SJCRH30 (cell line): ENCODE results near the genes GAS1, ENSG00000283205 and CDK20.

GRCh38 chr9:84858269-84858704 is 188.8 kb downstream of the NTRK2 start:
- RAMPAGE, long total RNA = no peak

GRCh38 chr9:85046636-85046835 is 377.0 kb downstream of the NTRK2 start:
- RAMPAGE, long total RNA = no peak

DNA sequence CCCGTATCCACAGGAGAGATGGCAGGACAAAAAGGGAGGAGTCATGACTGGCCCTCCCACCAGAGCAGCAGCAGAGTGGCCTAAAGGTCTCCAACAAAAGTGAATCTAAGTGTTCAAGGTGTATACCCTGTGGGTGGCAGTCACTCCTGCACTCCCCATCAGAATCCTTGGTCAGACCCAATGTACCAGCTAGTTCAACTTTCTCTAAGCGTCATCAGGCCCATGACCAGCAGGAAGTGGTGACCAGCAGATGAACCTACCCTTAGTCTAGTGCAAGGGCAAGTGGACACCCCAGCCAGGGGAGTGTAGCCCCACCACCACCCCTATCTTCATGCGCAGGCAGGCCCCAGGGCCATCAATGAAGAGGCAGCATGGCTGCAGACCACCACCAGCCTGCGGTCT is 213.2 kb downstream of the AGTPBP1 start:
- RAMPAGE, long total RNA = no peak

DNA sequence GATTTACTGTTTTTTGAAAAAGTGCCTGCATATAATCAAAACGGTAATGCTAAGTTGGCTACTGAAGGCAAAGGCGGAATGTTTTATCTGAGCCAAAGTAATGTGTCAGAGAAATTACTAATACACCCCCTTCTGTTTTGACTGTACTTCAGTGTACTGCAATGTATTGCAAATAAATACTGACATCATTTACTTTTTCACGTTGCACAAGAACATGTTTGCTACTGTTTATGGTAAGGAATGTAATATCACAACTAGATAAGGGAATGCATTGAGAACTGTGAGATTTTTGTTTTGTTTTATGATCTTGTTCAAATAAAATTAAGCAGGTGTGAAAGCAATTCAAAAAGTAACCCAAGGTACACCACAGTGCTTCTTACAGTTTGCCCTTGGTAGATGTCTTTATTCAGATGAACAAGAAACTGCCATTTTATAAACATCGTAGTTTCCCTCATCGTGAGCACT is 893 bp upstream of the AGTPBP1 start:
- RAMPAGE, long total RNA = no peak

DNA sequence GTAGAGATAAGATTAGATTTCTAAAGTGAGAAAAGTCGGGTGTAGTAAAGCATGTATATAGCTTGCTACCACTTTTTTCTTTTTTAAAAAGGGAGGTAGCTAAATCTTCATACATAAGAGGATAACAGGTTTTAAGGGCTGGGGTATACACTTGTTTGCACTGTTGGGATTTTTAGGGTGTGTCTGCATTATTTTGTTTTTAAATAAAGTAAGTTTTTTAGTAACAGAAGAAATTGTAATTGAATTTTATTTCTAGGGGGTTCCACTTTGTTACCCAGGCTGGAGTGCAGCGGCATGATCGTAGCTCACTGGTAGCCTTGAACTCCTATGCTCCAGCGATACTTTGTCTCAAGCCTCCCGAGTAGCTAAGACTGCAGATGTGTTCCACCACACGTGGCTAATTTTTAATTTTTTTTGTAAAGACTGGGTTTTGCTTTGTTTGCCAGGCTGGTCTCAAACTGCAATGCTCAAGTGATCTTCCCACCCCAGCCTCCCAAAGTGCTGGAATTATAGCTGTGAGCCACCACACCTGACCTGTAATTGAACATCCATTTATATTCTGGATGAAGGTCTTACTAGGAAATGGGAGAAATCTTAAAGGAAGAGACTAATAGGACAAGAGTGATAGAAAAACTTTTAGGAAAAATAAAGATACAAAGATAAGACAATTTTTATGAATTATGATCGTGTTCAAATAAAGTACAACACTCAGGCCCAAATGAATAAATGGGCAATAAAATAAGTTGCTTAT is 24.9 kb downstream of the NAA35 start:
- RAMPAGE, long total RNA = no peak

- RAMPAGE, long total RNA = no peak
Observed at GRCh38 chr9:86025483-86026244, 73.7 kb downstream of the GOLM1 start.

DNA sequence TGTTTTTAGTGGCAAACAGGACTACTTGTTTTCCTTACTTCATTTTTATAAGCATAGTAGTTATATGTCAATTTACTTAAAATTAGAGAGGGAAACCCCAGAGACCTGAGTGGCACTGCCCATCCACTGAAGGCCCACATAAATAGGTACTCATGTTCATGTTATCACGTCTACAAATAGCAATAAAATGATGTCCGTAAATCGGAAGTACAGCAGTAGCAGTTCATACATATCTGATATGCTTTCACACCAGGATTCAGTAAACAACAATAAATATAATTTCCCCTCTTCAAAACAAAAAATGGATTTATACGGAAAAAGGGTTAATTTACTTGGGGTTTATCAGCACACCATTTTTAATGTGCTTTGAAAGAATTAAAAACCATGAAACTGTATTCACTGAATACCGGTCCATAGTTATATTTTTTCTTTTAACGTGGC is 5.7 kb upstream of the ISCA1 start:
- RAMPAGE, long total RNA = no peak

DNA sequence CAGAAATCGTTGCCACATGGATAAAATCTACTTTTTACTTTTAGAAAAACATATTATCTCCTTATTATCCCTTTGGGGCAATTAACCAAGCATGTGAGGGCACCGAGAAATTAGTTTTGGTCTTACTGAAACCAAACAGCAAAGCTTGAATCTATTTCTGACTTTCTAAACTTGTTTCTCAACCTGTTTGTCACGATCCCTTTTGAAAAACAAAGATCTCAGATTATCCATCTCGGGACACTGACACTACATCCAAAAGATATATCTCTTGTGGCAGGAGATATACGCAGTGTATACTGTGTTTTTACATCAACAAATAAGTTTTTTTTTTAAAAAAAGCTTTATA is 2.3 kb downstream of the TUT7 start:
- RAMPAGE, long total RNA = no peak

DNA sequence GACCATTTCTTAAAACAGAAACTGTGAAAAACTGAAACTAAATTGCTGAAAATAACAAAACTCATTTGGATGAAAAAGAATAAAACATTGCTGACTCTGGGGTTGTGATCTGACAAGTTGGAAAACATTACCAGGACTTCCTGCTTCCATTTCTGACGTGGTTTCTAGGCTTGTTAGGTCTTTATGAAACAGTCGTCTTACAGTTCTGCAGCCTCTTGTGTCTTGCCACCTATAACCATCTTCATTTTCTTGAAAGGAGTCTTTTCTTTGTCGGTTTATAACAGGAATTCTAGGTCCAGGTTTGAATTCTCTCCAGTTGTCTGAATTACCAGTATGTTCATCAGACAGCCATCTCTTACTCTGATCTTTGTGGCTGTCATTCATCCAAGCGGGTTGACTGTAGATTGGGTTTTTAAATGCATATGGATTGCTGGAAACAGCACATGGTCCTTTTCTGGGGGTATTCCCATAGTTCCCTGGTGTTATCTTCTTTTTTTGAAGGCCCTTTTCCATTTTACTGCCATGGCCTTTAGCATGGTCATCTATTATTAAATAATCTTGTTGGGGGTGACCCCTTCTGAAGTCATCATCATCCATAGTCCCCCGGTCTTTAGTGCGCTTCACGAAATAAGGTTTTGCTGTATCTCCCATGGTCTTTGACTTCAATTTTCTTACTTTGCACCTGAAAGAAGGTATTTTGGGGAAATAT is 1.5 kb downstream of the TUT7 start:
- RAMPAGE, long total RNA = no peak

GRCh38 chr9:86434382-86434896 is 80.2 kb upstream of the TUT7 start:
- RAMPAGE, long total RNA = no peak

GRCh38 chr9:86732378-86733107 is 214.8 kb downstream of the GAS1 start:
- RAMPAGE, long total RNA = no peak

DNA sequence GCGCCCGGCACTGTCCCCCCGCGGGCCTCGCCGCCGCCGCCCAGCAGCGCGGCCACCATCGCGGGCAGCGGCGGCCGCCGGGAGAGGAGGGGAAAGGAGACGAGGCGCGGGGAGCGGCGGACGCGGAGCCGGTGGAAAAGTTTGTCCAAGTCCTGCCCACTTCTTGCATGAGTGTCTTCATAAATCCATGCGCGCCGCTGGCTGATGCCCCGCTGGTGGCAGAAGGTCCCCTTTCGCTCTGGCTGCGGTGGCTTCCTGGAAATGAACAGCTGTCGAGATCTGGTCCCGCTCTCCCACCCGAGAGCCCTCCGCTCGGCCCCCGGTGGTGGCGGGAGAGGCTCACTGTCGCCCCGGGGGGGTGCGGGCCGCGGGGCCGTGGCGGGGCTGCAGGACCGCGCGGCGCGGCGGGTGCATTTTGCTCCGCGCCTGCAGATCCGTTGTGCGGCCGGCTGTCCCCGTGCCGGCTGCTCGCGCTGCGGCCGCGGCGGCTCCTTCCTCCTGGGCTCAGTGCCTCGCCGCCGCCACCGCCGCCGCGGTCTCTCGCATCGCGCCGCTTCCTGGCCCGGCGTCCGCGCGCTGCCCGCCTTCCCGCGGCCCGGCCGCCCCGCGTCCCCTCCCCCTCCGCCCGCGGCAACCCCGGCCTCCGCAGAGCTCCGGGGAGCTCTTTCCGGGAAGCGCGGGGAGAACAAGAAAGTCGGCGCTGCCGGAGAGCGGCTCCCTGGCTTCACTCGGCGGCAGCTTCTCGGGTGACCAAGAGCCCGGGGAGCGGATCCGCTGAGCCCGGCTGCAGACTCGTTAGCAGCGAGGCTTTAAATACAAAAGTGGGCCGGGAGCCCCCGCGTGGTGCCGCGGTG is at the start of gene GAS1:
Gene GAS1 (minus strand): TSS at position 786 of the 854 bp plus-strand sequence.
- RAMPAGE, long total RNA = no peak

GRCh38 chr9:86947575-86947798 is 181 bp upstream of the GAS1 start:
- RAMPAGE, long total RNA = no peak

DNA sequence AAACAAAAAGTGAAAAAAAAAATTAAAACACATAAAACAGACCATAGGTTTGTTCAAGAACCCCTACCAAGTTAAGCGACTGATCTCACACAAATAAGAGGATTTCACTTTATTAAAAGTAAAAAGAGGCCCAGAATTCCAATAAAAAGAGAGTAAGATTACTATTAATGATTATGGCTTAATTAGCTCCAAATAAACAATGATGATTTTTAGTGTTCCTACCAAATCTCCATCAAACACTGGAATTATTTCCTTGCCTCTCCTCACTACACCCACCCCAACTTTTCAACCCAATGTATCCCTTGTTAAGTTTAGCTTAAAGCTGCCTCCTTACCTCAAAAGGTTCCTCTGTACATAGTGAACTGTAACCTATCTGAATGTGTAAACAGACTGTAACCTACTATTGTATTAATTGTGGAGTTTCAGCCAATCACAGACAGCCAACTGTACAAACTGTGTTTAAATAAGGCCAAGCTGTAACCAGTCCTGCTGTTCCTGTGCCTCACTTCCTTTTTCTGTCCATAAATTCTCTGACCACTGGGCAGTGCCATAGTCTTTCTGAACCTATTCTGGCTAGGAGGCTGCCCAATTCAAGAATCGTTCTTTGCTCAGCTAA is 74.8 kb upstream of the DAPK1 start:
- RAMPAGE, long total RNA = no peak

GRCh38 chr9:87582015-87582510 is 84.4 kb downstream of the DAPK1 start:
- RAMPAGE, long total RNA = no peak

GRCh38 chr9:87657154-87657688 is 68.7 kb upstream of the CTSL start:
- RAMPAGE, long total RNA = no peak

DNA sequence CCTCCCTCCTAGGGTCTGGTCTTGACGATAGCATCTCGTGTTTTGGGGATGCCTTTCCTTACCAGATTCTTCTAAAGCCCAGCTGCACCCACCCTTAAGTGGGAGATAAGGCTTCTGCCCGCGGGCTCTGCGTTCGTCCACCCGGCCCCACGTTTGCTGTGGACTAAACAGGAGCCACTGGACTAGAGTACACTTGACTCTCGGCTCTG is 487 bp upstream of the CTSL start:
- RAMPAGE, long total RNA = no peak

DNA sequence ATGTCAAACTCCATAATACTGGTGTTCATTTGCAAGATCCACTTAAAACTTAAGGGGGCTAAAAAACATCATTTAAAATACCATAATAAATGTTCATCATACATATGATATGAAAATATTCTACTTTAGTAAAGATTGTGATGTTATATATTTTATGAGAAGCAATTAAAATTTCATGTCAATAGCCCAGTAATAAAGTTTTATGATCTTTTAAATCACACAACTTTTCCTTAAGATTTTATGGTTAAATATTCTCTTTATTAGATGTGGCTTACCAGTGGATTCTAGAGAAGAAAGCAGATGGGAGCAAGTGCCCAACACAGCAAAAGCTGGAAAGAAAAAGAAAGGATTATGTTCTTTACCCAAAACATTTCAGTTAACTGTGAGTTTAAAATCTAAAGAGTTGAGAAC is 22.3 kb upstream of the ENSG00000283205 start:
- RAMPAGE, long total RNA = no peak

DNA sequence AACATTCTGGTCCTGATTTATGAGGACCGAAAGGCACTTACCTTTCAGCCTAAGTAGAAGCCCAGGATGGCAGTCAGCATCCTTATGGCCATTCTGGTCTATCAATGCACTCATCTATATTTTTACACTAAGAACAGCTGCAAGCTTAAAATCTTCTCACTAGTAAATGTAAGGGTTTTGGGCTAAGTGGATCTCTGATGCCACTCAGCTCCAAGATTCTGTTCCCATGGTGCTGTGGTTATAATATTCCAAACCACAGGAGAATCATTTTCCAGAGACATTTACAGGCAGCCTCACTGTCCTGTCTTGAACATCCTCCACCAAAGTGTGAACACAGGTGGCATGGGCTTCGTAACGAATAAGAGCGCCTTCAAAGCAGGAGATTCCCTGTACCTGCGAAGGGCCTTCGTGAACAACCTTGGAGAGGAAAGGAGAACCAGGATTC is at the start of gene ENSG00000283205:
Gene ENSG00000283205 (plus strand): TSS at position 290 of the 445 bp plus-strand sequence.
- RAMPAGE, long total RNA = no peak

GRCh38 chr9:87974159-87975034 is at the start of gene CDK20:
Gene CDK20, minus strand, starts transcription at chr9:87974533.
- RAMPAGE, long total RNA = no peak